Peripheral blood mononuclear cell (primary cell): ENCODE measurements around the genes OR3A1 and OR1R1P.

DNA sequence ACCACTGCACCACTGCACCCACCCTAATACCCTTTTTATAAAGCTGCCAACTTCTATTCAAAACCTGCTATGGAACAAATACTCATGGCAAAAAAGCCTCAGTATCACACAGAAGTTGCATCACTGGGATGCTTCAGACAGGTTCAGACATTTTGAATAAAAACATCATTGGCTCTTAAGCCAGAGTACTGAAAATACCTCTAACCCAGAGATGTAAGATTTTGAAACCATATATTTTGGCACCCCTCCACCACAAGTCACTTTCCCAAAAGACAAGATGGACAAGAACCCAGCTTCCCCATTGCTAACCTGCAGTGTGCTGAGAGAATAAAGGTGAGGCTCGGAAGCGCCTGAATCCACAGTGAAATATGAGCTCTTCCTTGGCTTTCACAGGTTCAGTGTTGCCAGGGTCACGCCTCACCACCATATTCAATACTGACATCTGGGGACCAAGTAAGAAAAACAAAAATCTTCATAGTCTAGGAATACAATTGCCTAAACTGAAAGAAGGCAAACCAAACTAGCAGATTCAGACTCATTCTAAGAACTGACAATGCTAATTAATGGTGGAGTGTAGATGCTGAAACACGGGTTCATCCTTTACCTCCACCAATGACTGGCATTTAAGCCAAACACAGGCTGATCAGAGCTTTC is 7.1 kb downstream of the TSR1 start:
- PRO-cap, 8 experiments, result peak in 1 of 8 experiments; most common minus-strand start position 174 of the sequence (in 1)

GRCh38 chr17:2330898-2331521 is 5.2 kb downstream of the TSR1 start:
- PRO-cap, 8 experiments, result no peak in any of the 8 experiments

DNA sequence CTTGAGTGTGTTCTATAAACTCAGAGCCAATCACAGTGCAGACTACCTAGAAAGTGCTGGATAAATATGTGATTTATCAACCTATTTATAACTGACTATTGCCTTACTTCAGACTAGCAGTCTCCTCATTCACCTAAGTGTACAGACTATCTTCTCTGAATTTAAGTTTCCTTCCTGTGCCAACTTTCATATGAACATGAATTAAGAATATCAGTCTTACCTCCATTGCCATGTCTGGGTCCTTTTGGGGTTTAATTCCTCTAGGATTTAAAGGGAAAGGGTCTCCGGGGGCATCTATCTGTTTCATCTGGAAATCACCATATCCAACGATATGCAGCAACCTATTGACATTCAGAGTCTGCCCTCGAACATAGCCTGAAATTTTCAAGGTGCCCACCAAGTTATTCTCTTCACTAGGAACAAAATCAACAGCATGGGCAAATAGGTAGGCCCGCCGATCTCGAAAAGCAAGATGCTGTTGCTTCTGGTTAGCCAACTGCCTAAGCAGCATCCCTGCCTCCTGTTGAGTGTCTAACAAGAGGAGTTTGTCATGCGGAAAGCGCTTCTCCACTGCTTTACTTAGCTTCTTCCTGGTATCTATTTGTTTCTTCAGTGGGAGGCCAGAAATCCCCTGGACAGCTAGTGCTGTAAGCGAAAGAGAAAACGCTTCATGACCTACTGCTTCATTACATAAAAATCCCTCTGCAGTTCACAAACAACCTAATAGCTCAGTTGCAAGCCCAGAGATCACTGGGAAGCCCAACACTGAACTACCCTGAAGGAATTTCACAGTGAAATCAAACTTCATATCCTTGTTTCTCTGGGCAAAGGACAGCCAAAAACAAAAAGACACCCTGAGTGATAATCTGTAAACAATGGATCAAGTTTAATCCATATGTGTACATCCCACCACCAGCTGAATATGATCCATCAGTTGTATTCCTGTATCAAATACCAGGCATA is 1.7 kb downstream of the TSR1 start:
- PRO-cap, 8 experiments, result no peak in any of the 8 experiments

- PRO-cap, 8 experiments, result no peak in any of the 8 experiments
Measured at GRCh38 chr17:2338289-2338813, 1.1 kb downstream of the SGSM2 start.

GRCh38 chr17:2382055-2382365 is 18.9 kb downstream of the MNT start:
- PRO-cap, 8 experiments, result peak in 4 of 8 experiments; most common minus-strand start chr17:2382164 (in 4)

GRCh38 chr17:2385271-2385910 is 15.5 kb downstream of the MNT start:
- PRO-cap, 8 experiments, result peak in 2 of 8 experiments; most common plus-strand start chr17:2385664 (in 1); most common minus-strand start chr17:2385592 (in 1)

- PRO-cap, 8 experiments, result peak in 7 of 8 experiments; most common minus-strand start chr17:2388377 (in 7)
Measured at GRCh38 chr17:2387847-2388858, 12.7 kb downstream of the MNT start.

- PRO-cap, 8 experiments, result peak in 8 of 8 experiments; most common plus-strand start chr17:2392522 (in 4); most common minus-strand start chr17:2392578 (in 4)
Measured at GRCh38 chr17:2392126-2393035, 8.5 kb downstream of the MNT start.

DNA sequence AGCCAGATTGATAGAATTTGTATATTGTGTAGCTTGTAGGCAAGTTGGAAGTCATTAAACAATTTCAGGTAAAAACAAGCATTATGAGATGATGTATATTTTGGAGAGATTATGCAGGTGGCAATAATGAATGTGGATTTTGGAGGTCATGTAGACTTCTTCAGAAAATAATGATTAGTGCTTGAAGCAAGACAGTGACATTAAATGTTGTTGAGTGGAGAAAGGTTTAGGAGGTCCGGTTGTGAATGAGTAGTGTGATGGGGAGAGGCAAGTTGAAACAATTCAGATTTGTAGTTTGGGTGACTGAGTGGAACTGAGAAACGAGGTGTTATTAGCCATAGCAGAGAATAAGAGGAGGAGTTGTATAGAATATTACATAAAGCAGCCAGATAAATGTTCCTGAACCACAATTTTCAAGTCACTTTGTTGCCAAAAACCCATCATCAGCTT is 11.5 kb downstream of the PAFAH1B1 start:
- PRO-cap, 8 experiments, result peak in 3 of 8 experiments; most common plus-strand start position 234 of the sequence (in 3)

GRCh38 chr17:2704972-2705993 is 6.3 kb downstream of the CLUH start:
- PRO-cap, 8 experiments, result no peak in any of the 8 experiments

DNA sequence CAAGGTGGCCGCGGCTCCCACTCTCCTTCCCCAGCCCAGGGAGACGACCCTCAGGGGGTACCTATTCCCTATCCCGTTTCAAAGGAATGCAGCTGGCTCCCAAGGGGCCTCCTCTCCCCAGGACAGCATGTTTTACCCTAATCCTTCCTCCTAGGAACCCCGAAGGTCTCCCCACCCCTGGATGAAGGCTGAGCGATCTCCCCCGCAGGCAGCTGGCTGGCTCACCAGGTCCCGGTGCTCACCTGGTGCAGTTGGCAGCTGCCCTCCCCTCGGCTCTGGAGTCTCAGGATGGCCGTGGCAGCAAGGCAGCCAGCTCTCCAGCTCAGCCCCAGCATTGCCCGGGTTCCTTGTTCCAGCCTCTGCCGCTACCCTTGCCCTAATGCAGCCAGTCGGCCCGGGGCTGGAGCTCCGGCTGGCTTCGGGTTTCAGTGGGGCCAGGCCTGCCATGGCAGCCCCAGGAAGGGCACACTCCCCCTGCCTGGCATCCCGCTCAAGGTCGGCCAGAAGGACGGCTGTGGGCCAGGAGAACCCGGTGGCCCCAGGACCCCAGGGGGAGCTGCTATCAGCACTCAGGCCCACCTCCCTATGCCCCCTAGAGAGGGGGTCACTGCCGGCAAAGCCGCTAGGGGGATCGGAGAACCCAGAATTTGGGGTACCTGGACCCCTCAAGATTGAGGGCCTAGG is 4.5 kb downstream of the CLUH start:
- PRO-cap, 8 experiments, result no peak in any of the 8 experiments

- PRO-cap, 8 experiments, result peak in 1 of 8 experiments; most common minus-strand start chr17:2709462 (in 1)
Measured at GRCh38 chr17:2709020-2709757, 2.4 kb downstream of the CLUH start.

- PRO-cap, 8 experiments, result no peak in any of the 8 experiments
Measured at GRCh38 chr17:2854327-2854743, 58.1 kb downstream of the RAP1GAP2 start.

DNA sequence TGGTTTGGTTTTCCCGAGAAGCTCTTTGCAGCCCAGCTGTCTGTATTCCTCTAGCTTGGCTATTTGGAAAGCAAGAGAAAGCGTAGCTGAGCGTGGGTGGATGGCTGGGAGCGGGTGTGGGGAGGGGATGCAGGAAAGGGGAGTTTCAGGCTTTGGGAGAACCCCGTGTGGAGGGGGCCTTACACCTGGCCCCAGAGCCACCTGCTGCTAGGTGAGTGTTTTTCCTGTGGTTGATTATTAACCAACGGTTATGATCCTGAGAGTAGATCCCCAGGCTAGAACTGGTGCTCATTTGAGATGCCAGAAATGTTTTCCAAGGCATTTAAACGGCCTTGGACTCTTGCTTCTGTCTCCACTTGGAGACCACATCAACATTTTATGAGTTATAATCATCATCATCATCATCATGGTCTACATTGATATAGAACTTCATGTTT is 103.8 kb downstream of the RAP1GAP2 start:
- PRO-cap, 8 experiments, result no peak in any of the 8 experiments

- PRO-cap, 8 experiments, result no peak in any of the 8 experiments
Measured at GRCh38 chr17:2902879-2903479, 106.7 kb downstream of the RAP1GAP2 start.

- PRO-cap, 8 experiments, result no peak in any of the 8 experiments
Measured at GRCh38 chr17:2975297-2975857, 88.0 kb downstream of the OR1D5 start.

DNA sequence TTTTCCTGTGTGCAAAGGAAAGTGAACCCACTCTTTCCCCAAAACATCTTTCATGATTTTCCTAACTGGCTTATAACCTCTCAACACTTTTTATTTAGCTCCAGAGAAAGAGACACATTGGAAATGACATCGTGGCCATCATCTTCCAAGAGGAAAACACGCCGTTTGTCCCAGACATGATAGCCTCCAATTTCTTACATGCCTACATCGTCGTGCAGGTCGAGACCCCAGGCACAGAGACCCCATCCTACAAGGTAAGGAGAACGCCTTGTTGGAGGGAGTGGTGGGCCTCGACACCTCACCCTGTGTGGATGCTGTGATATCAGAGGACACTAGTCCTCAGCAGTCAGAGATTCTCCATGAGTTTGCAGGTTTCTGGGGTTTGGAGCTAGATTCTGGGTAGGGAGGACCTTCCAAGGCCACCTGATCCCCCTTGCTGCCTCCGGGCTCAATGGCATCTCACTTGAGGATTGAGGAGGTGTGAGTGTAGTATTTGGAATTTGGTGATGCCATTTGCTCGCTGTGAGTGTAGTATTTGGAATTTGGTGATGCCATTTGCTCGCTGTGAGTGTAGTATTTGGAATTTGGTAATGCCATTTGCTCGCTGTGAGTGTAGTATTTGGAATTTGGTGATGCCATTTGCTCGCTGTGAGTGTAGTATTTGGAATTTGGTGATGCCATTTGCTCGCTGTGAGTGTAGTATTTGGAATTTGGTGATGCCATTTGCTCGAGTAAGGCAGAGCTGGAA is 65.1 kb downstream of the OR1D5 start:
- PRO-cap, 8 experiments, result no peak in any of the 8 experiments

- PRO-cap, 8 experiments, result no peak in any of the 8 experiments
Measured at GRCh38 chr17:3167587-3168115, 29.7 kb upstream of the OR1A2 start.

DNA sequence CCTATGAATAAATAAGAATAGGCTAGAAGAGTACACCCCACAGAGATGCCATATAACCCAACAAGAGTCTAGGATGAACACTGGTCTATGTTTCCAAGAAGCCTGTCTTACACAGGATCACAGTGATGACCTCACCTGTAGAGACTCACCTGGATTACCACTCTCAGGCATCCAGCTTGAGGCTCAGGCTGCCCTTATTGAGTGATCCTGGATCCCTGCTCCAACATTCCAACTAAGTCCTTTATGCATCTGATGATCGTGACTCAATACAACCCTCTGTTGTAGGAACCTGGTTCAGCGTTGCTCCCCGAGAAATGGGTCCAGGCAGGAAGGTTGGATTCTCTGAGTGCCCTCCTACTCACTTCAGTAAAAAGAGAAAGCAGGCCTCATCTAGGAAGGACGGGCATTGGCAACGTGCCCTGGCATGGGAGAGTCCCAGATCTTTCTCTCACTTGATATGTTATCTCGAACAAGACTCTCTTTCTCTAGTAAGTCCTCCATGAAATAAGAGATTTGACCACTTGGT is at the start of gene OR3A1:
TSS of gene OR3A1 (minus strand) at position 227 of the 526 bp plus-strand sequence.
- PRO-cap, 8 experiments, result no peak in any of the 8 experiments

GRCh38 chr17:3385755-3386105 is at the start of gene OR1R1P:
OR1R1P (plus strand) TSS chr17:3385930.
- PRO-cap, 8 experiments, result no peak in any of the 8 experiments